Thoracic aorta endothelial cell (primary cell): ENCODE results near the genes ITGA2B, FZD2 and FMNL1.

DNA sequence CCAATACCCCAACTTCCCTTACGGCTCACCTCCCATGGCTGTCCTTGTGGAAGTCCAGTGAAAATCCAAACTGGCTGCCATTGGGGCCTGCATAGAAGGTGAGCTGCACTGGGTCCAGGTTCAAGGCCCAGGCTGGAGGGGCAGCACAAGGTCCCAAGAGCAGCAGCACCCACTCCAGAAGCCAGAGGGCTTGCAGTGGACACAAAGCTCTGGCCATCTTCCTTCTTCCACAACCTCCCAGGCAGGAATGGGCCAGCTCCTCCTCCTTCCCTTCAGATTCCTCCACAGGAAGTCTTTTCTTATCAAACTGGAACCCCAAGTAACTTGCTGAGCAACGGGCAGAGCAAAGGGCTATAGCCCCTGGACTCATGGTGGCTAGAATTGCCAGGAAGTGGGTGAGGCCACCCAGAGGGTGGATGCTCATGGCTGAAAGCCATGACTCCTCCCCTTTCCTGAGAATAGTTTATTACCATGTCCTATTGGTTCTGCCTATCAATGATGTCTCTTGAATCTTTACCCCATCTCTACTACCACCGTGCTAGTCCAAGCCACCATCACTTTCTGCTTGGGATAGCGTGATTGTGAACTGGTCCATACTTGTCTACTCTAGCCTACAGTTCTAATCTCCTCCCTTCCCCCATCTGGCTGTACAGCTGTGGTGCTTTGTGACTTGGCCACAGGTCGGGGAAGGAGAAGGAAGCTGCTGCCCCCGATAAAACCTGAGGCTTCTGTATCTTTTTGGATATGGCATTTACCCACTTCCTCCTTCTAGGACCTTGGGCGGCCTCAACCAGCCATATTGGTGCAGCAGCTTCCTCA lies at the start of gene ITGA2B:
ITGA2B (minus strand) TSS at position 393 of the 819 bp plus-strand sequence.
- CAGE, long polyA plus RNA, result no peak

- CAGE, long polyA plus RNA, result no peak
These were observed at the start of gene FZD2 for GRCh38 chr17:44556966-44557659. TSS of gene FZD2 (plus strand) at chr17:44557484.

- CAGE, long polyA plus RNA, result no peak
These were observed 27.8 kb upstream of the MEIOC start for GRCh38 chr17:44628120-44629310.

DNA sequence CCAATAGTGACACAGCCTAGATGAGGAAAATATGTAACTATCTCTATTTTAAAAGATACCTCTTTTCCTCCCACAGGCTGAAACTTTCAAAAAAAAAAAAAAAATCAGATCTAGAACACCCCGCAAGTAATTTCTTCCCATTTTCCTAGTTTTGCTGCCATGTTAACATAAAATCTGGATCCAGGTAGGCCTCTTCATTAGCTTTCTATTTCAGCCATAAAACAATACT lies 11.5 kb downstream of the CCDC43 start:
- CAGE, long polyA plus RNA, result no peak

DNA sequence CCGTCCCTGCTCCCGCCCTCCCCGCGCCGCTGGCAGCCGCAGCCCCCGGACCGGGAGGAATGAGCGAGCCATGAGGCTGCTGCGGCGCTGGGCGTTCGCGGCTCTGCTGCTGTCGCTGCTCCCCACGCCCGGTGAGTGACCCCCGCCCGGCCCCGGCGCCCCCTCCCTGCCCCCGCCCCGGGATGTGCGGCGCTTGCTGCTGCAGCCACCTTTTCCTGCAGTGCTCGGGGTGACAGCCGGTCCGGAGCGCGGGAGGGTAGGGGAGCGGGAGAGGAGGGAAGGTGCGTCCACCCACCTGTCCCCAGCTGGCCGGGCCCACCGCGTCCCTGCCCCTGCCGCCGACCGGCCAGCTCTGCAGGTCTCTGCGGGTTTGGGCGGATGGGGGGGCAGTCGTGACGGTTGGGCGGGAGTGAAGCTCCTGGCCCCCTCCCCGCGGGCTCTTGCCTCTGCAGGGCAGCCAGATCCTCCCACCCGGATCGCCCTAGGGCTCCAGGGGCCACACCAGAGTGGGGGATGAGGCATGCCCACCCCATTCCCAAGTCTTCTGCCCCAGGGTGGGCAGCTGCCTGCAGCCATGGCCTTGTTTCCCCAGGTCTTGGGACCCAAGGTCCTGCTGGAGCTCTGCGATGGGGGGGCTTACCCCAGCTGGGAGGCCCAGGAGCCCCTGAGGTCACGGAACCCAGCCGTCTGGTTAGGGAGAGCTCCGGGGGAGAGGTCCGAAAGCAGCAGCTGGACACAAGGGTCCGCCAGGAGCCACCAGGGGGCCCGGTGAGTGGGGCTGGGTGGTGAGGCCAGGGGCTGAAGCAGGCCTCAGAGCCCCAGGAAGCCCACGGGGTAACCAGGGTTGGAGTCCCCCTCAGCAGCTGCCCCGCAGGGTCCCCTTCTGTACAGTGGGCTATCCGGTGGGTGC lies 597 bp downstream of the ADAM11 start:
- CAGE, long polyA plus RNA, result no peak

GRCh38 chr17:44797646-44798287 lies 32.3 kb downstream of the GJC1 start:
- CAGE, long polyA plus RNA, result no peak

DNA sequence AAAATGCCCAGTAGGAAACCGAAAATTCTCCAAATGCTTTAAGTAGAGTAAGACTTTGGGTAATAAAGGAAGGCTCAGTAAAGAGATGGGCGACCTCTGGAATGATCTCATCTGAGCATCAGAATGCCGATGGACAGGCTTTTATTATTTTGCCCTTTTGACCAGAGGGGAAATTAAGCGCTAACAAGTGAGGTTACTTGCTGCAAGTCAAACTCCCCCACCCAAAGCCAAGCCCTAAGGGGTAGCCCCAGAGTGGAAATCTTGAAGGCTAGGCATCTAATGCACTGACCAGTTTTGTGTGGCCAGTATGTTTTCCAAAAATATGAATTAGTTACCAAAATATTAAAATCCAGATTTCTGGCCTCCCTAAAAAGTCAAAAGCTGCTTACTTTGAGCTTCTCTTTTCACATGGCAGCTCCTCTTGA lies 877 bp upstream of the GJC1 start:
- CAGE, long polyA plus RNA, result no peak

DNA sequence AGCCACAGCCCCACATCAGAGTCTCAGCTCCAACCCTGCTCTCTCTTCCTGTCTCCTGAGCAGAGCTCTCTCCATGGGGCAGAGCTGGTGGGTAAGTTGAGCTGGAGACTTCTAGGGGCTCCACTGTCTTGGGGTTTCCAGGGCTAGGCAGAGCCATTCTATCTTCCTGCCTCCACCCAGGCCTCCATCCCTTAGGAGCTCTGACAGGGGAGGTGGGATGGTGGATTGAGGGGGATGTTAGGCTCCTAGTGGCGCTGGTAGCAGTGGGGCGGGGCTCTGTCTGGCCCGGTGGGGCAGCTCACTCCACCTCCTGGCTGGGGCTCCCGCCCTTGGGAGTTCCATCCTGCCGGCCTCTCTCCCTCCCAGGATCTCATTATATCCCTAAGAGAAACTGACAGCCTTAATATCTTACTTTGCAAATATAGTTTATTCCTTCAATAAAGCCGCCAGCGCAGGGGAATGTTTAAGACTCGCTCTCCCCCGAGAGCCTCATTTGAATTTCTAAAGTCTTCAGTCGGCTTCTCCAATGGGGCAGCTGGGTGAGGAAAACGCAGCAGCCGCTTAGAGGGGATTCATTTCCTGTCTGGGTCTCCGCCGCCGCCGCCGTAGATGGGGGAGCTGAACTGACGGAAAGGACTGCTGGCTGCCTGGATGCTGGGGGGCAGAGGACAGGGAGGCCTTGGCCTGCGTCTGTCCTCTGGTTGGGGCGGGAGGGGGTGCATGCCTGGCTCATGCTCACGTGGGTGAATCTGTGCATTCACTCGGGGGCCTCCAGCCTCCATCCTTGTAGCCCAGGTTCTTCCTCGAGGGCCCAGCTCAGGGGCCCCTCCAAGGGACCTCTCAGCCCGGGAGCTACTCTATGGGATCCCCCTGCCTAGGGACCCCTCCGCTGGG lies 19.4 kb upstream of the C1QL1 start:
- CAGE, long polyA plus RNA, result no peak

GRCh38 chr17:44988131-44988790 lies 20.2 kb upstream of the C1QL1 start:
- CAGE, long polyA plus RNA, result no peak

DNA sequence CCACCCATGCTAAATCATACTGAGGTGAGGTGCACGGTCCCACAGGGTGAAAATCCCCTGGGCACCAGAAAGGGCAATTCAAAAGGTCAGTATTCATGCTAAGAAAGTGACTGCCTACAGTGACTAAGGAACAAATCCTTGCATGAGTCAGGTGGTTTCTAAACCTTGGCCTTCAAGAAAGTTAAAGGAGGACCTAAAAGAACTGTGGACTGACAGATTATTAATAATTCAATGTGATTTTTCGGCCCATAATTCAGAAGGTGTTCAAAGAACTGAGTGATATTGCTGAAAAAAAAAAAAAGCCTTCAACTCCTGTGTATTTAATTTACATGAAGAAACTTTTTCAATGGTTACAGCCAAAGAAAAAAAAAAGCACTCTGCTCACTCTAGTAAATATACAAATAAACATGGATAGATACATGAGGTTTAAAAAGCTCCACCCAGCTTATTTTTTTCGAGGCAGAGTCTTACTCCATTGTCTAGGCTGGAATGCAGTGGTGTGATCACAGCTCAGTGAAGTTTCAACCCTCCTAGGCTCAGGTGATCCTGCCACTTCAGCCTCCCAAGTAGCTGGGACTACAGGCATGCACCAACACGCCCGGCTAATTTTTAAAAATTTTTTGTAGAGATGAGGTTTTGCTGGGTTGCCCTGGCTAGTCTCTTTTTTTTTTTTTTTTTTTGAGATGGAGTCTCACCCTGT lies 4.4 kb downstream of the DCAKD start:
- CAGE, long polyA plus RNA, result no peak

DNA sequence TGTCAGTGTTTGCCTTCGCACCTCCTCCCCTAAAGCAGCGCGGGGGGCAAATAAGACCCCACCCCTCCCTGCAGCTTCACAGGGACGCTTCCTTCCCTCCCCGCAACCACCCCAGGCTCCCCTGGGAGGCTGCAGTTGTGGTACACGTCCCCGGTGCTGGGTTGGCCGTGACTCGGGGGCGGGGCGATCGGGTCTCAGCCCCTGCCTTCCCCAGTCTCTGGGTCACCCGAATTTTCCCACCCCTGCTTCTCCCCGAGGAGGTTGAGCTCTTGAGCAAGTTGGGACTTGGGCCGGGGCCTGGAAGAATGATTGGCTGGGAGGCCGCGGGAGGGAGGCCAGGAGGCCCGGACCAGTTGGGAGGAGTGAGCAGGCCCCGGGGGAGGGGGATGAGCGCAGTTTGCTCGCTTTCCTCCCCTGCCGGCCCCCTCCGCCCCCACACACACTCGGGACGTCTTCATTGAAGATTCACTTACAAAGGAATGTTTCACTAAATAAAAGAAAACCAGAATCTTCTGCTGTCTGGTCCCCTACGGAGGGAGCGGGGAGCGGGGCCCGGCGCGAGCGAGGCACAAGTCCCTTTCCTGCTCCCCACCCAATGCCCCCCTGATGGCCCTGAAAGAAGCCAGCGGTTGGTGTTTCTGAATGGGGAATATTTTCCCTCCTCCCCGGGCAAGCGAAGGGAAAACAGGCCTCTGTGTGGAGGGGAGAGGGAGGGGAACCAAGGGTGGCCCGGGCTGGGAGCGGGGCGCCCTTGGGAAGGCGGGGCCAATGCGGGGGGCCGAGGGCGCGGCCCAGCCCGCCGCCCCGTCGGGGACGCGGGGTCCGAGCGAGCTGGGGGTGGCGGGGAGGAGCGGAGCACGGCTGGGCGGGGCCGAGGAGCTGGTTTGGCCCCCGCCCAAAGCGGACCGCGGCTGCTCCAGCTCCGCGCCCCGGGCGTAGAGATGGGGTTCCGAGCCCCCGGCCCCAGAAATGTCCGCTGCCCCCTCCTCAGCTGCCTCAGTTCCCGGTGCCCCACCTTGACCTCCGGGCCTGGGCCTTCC lies 4.3 kb upstream of the HEXIM1 start:
- CAGE, long polyA plus RNA, result no peak

DNA sequence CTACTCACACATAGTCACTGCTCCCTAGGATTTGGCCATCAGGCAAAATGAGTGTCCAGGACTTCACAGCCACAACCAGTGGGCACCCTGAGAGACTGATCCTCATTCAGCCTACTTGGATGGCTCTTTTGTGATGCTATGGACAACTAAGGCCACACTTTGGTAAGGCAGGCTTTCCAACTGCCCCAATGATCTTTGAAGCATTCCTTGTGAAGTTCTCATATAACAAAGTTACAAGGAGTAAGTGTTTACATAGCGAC lies 3.6 kb upstream of the HEXIM2 start:
- CAGE, long polyA plus RNA, result no peak

DNA sequence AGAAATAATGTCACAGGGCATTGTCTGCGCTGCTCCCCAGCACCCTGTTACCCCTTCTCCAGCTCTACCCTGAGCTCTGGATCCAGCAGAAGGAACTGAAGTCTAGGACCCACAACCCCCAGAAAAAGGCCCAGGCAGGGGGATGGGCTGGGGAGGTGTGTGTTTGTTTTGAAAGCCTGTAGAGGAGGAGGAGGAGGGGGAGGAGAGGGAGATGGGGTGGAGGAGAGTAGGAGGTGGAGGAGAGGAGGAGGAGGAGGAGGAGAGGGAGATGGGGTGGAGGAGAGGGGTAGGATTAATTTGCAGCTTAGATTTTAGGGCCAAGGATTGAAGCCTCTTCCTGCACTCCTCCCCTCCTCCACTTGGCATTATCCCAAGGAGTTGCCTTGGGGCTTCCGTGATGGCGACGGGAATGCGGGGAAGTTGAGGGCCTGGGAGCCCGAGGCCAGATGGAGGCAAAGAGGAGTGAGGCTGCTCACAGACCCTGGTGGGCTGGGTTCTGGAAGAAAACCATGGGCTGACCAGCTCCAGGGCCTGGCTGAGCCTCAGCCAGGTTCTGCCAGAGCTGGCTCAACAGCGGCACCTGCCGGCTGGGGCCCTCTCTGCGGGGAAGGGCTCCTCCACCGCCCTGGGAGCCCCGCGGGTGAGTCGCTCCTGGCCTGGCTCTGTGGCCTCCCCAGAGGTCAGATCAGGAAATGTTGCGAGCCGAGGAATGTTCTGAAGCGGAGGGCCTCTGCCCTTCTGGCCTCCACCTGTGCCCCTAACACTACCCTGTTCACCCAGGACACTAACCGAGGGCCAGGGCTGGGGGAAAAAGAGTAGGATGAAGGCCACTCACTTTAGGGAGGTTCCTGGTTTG lies 24.1 kb upstream of the FMNL1 start:
- CAGE, long polyA plus RNA, result no peak

DNA sequence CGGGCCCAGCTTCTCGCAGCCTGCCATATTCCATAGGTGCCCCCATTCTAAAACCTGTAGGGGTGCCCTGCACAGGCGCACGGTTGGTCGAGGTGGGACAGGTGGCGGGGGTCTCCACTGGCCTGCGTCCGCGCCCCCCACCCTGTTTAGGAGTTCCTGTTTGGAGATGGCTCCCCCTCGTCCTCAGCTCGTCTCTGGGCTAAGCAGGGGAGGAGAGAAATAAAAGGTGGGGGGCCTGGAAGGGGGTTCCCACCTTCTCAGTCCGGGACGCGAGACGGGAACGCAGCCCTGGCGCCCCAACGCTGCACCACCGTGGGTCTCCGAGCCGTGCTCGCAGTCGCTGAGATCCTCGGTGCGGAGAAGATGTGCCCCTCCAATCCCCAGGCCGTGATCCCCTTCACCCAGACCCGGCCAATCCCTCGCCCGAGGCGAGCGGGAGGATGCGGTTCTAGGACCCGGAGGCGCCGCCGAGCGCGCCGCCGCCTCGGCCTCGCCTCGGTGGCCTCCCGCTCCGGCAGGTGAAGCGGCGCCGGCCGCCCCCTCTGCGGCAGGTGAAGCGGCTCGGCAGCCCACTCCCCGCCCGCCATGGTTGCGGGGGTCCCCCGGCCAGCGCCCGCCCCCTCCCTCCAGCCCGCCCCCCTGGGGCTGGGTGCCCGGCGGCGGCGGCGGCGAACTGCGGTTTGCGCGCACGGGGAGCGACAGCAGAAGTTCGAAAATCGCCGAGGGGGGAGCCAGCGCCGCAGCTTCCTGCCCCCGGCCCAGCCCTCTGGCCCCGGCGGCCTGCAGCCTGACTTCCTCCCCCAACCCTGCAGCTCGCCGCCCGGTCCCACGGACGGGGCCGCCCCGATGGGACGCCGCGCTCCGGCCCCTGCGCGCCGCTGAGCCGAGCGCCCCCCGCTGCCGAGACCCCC lies at the start of gene FMNL1:
FMNL1 (plus strand) TSS at position 790 of the 911 bp plus-strand sequence.
- CAGE, long polyA plus RNA, result no peak

DNA sequence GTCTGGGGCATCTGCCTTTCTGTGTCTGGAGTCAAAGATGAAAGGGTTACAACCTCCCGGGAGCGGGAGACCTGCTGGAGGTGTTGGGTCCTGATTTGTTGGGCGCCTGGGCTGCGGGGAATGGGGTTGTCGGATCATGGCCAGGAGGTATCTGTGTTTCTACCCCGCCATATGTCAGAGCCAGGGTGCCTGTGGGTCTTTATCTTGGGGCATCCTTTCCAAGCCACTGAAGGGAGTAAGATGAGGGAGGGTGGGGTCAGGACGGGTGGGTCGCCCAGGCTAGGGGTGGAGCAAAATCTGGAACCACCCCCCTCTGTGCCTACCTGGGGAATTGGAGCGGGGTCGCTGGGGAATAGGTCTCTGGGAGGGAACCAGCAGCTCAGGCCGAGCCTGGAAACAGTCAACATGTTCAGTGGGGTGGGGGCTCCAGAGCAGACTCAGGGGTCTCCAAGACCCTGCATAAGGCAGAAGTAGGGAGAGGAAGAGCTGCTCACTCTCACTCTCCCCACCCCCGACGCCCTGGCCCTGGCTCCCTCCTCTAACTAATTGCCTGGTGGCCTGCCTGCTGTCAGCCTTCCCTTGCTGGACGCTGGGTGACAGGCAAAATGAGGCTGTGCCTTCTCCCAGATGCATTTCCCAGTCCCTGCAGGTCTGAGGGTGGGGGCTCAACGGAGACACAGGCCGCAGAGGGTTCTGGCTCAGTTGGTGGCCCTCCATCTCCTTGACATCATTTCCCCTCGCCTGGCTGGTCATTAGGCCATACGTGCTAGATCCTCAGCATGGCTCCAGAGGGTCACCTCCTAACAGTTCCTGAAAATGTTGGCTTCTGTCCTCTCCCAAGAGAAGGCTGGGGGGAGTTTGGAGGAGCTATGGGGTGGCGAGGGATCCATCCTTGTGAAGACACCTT lies 1.2 kb downstream of the FMNL1 start:
- CAGE, long polyA plus RNA, result no peak

GRCh38 chr17:45225876-45226667 lies 4.4 kb downstream of the FMNL1 start:
- CAGE, long polyA plus RNA, result no peak

GRCh38 chr17:45227882-45228715 lies 6.4 kb downstream of the FMNL1 start:
- CAGE, long polyA plus RNA, result no peak

GRCh38 chr17:45228716-45229682 lies 7.3 kb downstream of the FMNL1 start:
- CAGE, long polyA plus RNA, result no peak

DNA sequence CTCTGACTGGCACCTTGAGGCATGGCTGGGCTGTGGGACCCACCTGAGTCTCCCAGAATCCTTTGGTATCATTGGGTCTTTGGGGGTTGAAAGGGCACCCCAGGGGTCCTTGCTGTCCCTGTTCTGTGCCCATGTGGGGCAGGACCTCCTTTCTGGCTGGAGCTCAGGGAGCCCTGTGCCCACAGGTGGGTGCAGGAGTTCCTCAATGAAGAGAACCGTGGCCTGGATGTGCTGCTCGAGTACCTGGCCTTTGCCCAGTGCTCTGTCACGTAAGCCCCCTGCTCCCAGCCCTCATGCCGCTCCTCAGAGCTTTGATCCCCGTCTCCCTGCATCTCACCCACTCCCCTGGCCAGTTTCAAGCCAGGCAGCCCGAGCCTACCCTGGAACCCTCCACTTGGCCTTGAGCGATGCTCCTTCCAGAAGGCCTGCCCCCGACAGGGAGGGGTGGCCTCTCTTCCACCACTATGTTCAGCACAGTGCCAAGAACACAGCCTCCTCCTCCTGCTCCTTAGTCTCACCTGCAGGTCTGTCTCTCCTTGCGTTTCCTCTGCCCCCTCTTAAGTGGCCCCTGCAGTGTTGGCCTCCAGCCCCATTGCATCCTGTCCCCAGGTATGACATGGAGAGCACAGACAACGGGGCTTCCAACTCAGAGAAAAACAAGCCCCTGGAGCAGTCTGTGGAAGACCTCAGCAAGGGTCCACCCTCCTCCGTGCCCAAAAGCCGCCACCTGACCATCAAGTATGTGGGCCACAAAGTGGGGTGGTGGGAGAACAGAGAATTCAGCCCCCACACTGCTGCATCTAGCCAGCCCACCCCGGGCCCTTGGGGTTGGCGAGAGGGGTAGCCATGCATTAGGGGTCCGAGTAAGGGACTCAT lies 12.0 kb downstream of the FMNL1 start:
- CAGE, long polyA plus RNA, result no peak

DNA sequence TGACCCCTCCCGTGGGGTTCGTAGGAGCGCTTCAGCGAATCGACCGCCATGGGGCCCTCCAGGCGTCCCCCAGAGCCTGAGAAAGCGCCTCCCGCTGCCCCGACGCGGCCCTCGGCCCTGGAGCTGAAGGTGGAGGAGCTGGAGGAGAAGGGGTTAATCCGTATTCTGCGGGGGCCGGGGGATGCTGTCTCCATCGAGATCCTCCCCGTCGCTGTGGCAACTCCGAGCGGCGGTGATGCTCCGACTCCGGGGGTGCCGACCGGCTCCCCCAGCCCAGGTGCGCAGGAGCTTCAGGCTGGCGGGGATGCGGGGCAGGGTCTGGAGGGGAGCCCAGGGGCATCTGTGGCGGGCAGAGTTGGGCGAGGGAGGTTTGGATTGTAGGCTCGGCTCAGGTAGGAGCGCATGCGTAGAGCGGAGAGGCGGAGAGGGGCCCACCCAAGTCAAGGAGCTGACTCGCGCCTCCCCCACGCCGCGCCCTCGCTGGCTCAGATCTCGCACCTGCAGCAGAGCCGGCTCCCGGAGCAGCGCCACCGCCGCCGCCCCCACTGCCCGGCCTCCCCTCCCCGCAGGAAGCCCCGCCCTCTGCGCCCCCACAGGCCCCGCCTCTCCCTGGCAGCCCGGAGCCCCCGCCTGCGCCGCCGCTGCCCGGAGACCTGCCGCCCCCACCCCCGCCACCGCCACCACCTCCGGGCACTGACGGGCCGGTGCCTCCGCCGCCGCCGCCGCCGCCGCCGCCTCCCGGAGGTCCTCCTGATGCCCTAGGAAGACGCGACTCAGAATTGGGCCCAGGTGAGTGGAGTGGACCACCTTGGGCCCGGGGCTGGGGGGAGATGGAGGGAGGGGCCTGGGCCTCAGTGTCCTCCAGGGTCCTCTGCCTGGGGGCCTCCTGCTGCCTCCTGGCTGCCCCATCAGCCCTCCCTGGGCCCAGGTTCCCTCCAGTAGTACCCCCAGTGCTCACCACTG lies 20.0 kb downstream of the FMNL1 start:
- CAGE, long polyA plus RNA, result no peak